Colic lymph node (tissue), 1 donor: ENCODE measurements around the gene TMEM187.

- PRO-cap = no peak
These were observed 17.5 kb downstream of the BCAP31 start for GRCh38 chrX:153706519-153707307.

- PRO-cap = unidirectional peak, plus-strand start at chrX:153723407
These were observed 801 bp downstream of the BCAP31 start for GRCh38 chrX:153723170-153724001.

- PRO-cap = unidirectional peak, minus-strand start at chrX:153724113
These were observed 250 bp downstream of the BCAP31 start for GRCh38 chrX:153724002-153724272.

- PRO-cap = no peak
These were observed 15.9 kb downstream of the ABCD1 start for GRCh38 chrX:153740535-153740974.

DNA sequence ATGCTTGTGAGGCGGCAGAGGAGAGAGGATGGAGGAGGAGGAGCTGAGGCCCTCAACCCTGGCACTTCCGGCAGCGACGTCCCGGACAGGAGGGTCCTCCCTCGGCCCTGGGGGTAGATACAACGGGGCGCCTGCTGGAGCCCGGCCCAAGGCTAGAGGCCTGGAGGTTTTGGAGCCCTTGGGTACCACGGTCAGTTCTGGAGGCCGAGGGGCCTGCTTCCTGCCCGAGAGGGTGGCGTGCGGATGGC is 13.5 kb downstream of the SSR4 start:
- PRO-cap = no peak

- PRO-cap = no peak
These were observed 1.0 kb downstream of the PDZD4 start for GRCh38 chrX:153829302-153829776.

DNA sequence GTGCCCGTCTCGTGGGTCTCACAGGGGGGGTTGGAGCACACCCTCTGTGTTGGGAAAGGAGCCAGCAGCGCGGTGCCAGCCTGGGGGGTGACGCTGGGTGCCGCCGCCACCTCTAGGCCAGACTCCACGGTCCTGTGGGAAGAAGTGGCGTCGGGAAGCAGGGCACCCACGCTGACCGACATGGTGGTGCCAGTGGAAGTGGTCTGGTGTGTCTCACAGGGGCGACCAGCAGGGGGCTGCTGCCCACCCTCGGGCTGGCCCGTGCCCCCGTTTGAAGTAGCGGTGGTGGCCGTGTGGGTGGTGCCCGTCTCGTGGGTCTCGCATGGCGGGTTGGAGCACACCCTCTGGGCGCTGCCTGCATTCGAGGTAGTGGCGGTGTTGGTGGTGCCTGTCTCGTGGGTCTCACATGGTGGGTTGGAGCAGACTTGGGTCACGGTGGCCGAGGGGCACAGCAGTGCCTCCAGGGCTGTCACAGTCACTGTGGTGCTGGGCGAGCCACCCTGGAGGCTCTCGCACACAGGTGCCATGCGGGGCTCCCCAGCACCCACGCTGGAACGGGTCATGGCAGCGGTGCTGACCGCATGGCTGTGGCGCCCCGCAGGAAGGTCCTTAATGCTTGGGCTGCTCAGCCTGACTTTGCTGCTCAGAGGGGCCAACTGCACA is 9.8 kb upstream of the RENBP start:
- PRO-cap = no peak

DNA sequence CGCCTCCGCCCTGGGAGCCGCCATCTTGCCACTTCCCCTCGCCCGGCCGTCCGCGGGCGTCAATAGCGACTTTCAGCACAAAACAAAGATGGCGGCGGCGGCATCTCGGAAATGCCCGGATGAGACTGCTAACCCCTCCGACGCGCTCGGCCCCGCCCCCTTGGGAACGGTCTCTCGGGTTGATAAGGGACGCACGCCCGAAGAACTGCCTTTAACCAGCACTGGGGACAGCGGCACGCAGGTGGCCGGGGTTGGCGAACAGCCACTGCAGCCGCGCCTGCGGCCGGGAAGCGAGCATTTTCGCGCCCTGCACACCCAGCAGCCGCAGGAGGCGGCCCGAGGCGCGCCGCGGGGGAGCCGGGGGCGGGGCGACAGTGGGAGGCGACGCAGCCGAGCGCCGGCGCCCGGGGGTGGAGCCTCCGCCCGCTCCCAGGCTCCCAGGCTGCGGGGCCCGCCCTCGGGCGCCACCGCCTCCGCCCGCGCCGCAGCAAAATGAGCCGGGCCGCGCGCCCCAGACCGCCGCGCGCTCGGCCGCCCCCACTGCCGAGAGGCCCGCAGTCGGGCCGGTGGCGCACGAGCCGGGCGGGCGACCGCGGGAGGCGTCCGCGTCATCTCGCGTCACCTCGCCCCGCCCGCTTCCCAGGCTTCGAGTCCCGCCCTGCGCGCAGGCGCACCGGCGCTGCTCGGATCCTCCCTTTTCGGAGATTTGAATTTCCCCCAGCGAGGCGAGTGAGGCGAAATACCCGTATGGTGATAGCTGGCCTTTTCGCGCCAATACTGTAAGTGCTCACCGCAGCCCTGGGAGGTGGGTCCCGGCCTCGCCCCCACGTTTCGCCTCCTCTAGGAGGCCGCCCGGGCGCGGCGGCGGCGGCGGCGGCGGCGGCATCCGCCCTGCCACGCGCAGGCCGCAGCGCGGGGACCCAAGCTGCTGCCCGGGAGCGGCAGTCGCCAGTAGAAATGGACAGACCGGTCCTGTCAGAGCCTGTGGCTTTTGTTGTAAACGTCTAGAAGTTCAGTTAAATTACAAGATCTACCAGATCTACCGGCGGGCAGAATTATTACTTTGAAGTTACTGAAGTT is at the start of gene TMEM187:
TSS of gene TMEM187 (plus strand) at position 673 of the 1,080 bp plus-strand sequence.
- PRO-cap = bidirectional peak, plus-strand start at position 210 of the sequence, minus-strand start at position 64 of the sequence; bidirectional peak, plus-strand start at position 673 of the sequence, minus-strand start at position 615 of the sequence

GRCh38 chrX:154017796-154018431 is 1.8 kb downstream of the IRAK1 start:
- PRO-cap = no peak

DNA sequence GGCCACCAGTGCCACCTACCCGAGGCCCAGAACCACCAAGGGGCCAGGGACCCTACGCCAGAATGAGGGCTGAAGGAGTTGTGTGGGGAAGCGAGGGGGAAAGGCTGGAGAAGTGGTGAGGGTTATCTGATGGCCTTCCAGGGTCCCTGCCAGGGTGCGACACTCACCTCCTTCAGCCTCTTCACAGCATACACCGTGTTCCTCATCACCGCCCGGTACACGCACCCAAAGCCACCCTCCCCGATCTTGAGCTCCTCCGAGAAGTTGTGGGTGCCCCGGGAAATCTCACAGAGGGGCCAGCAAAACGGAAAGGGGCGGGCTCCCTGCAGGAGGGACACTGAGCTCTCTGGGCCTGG is 1.3 kb downstream of the IRAK1 start:
- PRO-cap = no peak

DNA sequence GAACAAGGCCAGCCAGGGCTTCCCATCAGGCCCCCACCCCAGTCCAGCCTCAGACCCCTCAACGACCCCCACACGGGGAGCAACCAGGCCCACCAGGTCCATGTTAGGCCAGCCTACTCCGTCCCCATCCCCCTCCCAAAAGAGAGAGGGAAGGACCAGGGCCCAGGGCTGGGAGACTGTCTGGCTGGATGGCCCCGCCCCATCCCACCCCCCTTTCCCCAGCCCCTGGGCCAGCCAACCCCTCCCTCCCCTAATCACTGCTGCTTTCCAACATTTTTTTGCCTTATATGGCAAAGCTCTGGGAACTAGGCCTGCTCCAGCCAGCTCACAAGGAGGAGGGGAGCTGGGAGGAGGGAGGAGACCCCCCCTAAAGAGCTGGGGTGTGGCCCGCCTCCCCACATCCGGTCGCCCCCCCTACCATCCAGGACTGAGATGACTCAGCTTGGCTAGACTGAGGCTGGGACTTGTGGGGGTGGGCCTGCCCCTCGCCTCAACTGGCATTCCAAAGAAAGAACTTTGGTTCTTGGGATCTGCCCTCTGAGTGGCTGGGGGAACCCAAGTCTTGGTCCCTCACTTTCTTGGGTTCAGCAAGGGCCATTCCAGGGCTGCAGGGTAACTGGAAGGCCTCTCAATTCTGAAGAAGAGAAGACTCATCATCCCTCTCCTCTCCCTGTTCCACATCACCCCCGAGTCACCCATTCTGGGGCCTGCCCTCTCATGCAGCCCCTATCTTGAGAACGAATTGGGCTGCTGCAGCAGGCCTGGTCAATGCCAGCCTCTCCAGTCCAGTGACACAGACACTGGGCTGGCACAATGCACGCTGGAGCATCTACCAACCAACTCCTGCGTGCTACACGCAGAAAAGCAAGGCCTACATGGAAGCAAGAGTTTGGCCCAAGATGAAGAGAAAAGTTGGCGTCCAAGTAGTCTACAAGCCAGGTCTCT is 4.9 kb downstream of the FLNA start:
- PRO-cap = bidirectional peak, plus-strand start at position 449 of the sequence, minus-strand start at position 142 of the sequence

DNA sequence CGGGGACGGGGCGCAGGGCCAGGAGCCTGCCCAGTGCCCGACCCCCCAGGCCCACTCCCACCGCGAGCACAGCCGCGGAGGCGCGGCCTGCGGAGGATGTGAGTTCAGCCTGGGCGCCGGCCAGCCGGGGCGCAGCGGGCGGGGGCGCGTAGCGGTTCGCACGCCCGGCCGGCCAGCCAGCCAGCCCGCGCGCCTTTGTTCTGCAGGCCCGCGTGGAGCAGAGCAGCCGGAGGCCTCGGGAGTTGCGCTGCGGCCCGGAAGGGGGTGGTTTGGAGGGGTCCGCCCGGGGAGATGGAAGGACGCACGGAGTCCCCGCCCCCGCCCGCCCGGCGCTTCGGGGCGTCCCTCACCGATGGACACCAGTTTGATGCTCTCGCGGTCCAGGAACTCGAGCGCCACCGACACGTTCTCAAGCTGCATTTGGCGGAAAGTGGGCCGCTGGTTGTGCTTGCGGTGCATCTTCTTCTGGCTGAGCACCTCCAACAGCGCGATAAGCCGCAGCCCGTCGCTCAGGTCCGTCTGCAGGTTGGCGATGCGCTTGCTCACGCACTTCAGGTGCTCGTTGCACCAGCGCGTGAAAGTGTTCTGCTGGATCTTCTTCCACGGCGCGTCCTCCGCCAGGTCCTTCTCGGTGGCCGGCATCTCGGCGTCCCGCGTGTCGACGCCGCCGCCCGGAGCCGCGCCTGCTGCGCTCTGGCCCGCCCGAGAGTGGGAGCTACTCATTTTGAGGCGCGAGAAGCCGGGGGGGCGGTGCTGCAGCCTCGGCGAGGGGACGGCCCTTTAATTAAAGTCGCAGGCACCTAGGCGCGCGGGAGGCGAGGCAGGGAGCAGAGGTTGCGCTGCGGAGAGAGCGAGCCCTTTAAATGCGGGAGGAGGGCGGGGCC is 3.7 kb downstream of the FLNA start:
- PRO-cap = bidirectional peak, plus-strand start outside the sequence, minus-strand start at position 700 of the sequence

DNA sequence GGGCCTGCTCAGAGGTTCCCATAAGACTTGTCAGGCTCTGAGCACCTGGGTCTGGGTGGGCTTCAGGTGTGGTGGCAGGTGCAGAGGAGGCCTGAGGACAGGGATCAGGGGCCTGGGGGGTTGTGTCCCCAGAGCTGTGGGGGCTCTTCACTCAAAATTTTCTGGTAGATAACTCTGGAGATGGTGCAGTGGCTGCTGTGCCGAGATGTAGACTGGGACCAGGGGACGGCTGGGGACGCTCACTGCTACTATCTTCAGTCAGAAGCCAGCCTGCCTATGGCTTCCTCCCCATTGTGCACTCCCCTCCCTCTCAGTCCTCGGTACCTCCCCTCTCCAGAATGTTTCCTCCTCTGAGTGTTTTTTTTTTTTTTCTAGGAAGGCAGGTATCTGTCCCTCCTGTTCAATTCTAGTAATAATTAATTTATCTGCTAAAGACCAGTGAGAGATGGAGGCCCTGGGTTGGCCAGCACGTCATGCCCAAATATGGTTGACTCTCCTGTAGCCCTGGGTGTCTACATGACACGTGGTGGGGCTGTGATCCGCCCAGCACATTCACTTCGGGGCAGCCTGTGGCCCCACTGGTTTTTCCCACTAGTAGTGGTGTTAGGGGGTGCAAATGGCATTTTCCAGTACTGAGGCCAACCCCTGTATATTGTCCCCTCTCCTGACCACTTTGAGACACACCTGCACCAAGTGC is 1.9 kb downstream of the FLNA start:
- PRO-cap = no peak

DNA sequence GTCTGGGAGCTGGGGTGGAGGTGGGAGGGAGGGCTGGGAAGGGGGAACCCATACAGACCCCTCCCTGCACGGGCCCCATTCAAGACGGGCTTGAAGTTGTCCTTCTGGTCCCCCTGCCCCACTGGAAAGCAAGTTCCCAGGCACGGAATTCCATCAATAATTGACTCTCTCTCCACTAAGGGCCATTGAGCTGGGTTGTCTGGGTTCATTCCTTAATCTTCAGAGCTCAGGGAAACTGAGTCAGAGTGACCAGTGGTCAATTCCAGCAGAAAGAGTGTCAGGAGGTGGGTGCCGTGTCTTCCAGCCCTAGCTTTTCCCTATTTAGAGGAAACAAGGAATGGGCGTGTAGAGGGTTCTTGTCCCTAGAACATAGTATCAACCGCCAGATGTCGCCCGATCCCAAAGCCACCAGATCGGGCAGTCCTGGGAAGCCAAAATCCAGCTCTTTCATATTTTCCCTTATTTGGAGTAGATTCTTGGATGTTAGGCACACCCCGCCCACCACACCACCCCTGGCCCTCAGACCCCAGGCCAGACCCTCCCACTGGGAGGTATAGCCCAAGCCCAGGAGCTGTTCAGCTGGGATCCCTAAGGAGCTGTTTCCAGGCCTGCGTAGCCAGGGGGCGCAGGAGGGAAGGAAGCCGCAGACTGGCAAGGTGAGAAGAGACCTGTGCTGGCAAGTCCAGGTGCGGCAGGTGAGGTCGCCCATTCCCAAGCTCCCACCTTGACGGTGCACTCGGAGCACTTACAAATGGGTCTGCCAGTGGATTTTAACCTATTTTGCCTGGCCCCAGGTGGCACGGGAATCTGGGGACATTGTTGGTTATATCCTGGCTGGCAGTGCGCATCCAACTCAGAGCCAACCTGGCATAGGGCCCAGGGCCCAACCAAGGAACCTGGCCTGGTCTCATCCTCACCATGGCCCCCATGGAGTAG is 1.1 kb downstream of the FLNA start:
- PRO-cap = unidirectional peak, plus-strand start at position 567 of the sequence

GRCh38 chrX:154402900-154403769 is 5.0 kb downstream of the RPL10 start:
- PRO-cap = no peak

DNA sequence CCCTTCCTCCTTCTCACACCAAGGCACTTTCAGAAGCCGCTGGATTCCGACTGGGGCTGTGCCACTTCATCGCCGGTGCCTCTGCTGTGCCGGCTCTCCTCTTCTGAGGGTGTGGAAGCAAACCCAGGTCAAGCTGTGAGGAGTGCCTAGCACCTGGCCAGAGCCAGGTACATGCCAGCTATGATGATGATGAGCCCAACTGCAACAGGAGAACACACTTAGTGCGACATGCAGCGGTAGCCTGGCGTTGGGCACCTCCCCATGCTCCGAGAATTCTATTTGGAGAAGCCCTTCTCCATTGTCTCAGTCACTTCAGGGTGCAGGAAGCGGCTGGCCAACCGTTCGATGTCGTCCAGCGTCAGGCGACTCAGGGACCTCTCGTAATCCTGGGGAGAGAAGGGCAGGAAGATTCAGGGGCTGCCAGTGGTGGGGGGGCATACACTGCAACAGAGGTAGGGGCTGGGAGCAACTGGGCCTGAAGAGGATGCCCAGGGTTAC is 1.1 kb downstream of the UBL4A start:
- PRO-cap = no peak

GRCh38 chrX:154511408-154511851 is 4.6 kb downstream of the FAM3A start:
- PRO-cap = unidirectional peak, plus-strand start at chrX:154511701

GRCh38 chrX:154713055-154713293 is 37.9 kb downstream of the GAB3 start:
- PRO-cap = no peak

DNA sequence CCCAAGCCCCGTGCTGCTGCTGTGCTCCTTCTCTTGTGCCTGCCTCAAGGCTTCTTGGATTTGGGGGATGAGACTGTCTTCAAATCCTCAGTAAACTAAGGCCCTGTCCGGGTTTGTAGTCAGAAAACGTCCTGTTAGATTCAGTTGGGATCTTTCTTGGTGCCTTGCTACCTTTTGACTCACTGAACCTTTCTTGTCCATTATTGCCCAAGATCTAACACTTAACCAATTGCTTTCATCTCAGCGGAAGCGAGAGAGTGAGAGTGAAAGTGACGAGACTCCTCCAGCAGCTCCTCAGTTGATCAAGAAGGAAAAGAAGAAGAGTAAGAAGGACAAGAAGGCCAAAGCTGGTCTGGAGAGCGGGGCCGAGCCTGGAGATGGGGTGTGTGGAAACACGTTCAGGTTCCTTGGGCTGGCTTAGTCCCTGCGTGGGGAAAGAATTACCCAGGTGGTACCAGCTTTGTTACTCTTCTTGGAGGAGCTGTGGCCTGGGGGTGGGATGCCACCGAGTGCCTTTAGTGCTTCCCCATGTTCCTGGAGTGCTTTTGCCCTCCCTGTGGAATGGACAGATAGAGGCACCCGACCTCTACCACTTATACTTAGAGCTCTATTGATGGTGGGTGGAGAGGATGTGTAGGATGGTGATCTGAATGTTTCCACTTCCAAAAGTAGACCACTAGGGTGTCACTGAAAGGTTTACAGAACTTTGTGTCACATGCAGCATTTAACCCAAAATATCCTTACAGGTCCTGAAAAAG is 13.5 kb downstream of the DKC1 start:
- PRO-cap = no peak

DNA sequence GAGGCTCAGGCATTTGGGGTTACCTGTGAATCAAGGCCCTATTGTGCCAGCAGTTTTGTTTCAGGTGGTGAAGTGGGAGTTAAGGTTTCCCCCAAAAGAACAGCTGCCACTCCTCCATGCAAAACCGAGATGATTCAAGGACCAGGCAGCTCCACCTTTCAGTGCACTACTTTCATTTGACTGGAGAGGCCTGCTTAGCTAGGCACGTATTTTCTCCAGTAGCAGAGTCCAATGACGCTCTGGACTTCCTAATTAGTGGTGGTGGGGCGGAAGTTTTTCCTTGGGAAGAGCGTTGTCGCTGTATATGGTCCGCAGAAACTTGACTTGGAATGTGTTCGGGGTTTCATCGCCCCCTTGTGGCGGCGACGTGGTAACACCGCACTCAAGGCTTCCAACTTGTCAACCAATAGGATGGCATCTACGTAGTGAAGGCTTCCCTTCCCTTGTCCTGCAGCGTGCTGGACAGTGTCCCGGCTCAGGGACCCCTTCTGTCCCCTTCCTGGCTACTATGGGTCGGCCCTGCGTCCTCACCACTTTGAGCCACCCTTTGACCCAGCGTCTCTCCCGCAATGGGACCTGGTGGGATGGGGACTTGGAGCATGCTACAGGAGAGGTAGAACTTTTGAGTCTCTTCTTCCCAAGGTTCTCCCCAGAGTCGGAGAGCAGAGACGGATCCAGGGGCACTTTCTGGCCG is 13.6 kb downstream of the CMC4 start:
- PRO-cap = no peak